Melanocyte of skin (primary cell): ENCODE measurements around a stretch of chr13.

GRCh38 chr13:32889667-32890002, 126.6 kb upstream of the KL start:
- CAGE, long polyA plus RNA, 2 experiments = no peak in any of the 2 experiments

- CAGE, long polyA plus RNA, 2 experiments = no peak in any of the 2 experiments
These were observed 94.7 kb downstream of the KL start for GRCh38 chr13:33110911-33111243.

GRCh38 chr13:33199144-33199369, 86.5 kb downstream of the STARD13 start:
- CAGE, long polyA plus RNA, 2 experiments = no peak in any of the 2 experiments

DNA sequence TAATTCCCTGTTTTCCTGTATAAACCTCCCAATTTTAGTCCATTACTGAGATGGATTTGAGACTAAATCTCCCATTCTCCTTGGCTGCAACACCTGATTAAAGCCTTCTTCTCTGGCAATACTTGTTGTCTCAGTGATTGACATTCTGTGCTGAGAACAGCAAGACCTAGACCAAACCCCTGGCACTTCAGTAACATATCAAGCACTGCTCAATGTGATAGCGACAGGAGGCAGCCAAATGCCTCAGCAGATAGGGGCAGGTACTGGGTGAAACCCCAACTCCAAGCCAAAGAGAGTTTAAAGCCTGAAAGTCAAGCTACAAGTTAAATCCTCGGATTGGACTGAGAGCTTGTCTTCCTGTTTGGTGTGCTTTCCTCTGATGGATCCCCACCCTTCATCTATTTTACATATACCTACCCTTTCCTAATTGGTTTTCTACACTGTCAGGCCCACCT, 52.7 kb downstream of the STARD13 start:
- CAGE, long polyA plus RNA, 2 experiments = no peak in any of the 2 experiments

GRCh38 chr13:33251956-33252624, 33.5 kb downstream of the STARD13 start:
- CAGE, long polyA plus RNA, 2 experiments = no peak in any of the 2 experiments

GRCh38 chr13:33279771-33280255, 5.7 kb downstream of the STARD13 start:
- CAGE, long polyA plus RNA, 2 experiments = no peak in any of the 2 experiments

GRCh38 chr13:33282601-33283269, 2.8 kb downstream of the STARD13 start:
- CAGE, long polyA plus RNA, 2 experiments = no peak in any of the 2 experiments

GRCh38 chr13:33743925-33744499, 73.9 kb upstream of the RFC3 start:
- CAGE, long polyA plus RNA, 2 experiments = no peak in any of the 2 experiments

DNA sequence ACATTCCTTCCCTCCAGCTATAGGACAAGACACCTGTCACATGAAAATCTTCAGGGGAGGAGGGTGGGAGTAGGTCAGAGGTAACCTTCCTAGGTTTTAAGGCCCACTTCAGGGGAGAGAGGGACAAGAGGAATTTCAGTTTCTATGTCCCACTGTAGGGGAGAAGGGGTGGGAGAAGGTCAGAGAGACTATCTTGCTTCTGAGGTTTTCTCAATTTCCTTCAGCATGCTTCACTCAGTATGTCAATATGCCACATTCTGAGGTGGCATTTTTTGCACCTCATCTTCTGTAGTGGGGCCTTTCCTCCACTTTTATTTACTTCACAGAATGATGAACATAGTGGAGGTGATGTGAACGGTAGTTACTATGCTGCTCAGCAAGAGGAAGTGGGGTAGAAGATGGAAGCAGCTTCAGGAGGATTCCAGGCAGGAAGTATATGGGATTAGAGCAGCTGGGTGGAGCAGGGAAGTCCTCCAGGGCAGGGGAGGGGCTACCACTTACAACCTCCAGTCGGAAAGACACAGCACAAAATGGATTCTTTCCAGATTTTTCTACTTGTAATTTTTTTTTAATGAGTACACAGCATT, 73.0 kb upstream of the RFC3 start:
- CAGE, long polyA plus RNA, 2 experiments = no peak in any of the 2 experiments

DNA sequence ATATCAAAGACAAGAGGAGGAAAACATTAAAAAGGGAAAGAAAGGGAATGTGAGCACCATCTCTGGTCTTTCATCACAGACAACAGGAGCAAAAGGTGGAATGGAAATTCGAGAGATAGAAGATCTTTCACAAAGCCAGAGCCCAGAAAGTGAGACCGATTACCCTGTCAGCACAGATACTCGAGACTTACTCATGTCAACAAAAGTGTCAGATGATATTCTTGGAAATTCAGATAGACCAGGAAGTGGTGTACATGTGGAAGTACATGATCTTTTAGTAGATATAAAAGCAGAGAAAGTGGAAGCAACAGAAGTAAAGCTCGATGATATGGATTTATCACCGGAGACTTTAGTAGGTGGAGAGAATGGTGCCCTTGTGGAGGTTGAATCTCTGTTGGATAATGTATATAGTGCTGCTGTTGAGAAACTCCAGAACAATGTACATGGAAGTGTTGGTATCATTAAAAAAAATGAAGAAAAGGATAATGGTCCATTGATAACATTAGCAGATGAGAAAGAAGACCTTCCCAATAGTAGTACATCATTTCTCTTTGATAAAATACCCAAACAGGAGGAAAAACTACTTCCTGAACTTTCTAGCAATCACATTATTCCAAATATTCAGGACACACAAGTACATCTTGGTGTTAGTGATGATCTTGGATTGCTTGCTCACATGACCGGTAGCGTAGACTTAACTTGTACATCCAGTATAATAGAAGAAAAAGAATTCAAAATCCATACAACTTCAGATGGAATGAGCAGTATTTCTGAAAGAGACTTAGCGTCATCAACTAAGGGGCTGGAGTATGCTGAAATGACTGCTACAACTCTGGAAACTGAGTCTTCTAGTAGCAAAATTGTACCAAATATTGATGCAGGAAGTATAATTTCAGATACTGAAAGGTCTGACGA, 217.2 kb downstream of the NBEA start:
- CAGE, long polyA plus RNA, 2 experiments = no peak in any of the 2 experiments

GRCh38 chr13:35471647-35472755, 4.5 kb downstream of the MAB21L1 start:
- CAGE, long polyA plus RNA, 2 experiments = no peak in any of the 2 experiments

DNA sequence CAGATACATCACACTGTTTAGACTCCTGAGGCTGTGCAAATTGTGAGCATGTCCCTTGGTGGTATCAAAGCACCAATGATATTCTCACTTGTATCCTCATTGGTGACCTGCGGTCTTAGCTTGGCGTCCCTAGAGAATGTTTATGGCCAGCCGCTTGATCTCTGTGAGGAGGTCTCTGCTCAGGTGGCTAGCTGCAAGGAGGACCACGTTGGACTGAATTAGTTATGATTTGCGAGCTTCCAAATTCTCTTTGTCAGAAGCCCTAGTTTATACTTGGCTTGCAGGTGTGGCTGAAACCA, 283.7 kb upstream of the MAB21L1 start:
- CAGE, long polyA plus RNA, 2 experiments = no peak in any of the 2 experiments

DNA sequence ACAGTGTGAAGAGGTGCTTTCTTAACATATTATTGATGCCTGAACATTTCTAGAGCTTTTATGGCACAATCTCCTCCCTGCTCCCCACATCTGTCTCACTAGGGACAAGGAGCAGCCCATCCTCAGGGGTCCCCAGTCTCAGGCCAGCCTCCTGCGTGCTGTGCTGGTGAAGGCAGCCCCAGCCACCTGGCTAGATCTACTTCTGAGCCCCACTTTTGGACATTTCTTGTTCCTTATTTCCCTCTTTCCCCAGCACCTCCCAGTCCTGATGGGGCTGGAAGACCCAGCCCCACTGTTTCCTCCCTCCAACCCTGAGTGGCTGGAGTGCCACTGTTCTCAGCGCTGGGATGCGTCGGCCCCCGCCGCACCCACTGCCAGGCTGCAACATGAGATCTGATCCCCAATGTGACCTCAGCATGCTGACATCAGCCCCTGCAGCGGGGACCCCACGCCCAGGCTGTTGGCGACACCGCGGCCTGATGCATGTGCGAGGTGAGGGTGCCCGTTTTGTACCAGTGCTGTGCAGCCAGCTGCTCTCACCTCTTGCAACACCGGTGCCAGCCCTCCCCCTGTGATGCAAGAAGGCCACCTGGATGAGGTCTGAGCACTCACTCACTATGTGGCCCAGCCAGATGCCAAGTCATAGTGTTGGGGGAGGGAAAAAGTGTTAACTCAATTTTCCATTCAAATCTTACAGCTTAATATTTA, 143.2 kb downstream of the DCLK1 start:
- CAGE, long polyA plus RNA, 2 experiments = no peak in any of the 2 experiments

DNA sequence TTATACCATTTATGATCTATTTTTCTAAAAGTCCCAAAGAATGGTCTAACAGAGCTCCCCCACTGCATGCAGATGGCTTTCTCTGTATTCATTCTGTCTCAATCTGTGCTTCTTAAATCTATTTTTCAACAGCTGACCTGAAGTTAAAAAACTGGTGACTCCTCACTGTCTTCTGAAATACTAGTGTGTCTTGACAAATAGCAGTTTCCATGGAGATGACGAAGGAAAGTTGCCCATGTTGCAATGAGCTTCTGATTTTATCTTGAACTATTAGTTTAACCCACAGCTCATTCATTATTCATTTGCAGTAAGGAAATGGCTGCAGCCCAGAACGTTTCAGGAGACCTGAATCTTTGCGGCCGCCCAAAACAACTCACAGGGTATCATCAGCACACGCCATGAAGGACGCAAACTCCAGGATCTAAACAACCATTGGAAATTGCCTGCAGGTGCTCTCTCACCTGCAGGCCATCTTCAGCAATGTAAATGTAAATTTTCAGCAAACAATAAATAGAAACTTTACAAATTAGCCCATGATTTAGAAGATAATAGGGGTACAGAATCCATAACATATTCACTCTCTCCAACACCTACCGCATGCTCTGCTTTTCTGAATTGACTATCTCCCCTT, 142.5 kb downstream of the DCLK1 start:
- CAGE, long polyA plus RNA, 2 experiments = no peak in any of the 2 experiments

- CAGE, long polyA plus RNA, 2 experiments = no peak in any of the 2 experiments
These were observed 100.4 kb downstream of the DCLK1 start for GRCh38 chr13:36030721-36031223.

DNA sequence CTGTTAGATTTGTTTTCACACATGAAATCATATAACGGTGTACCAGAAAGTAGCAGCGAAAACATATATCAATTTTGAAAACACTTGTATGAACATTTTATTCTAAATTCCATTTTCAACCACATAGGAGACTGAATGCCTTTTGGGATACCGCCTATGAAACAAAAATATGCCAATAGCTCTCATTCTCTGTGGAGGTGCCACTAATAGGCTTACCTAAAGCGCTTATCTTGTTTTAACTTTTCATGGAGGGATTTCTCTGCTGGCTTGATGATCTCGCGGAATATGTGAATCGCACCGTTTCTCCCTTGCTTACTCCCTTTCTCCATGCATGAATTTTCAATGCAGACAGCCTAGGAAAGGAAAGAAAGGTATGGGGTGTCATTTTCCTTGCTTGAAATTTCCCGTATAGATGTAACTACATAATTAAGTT, 18.2 kb downstream of the POSTN start:
- CAGE, long polyA plus RNA, 2 experiments = no peak in any of the 2 experiments

GRCh38 chr13:38784372-38785073, 97.6 kb downstream of the FREM2 start:
- CAGE, long polyA plus RNA, 2 experiments = no peak in any of the 2 experiments

- CAGE, long polyA plus RNA, 2 experiments = no peak in any of the 2 experiments
These were observed 9.9 kb downstream of the NHLRC3 start for GRCh38 chr13:39047950-39048766.

DNA sequence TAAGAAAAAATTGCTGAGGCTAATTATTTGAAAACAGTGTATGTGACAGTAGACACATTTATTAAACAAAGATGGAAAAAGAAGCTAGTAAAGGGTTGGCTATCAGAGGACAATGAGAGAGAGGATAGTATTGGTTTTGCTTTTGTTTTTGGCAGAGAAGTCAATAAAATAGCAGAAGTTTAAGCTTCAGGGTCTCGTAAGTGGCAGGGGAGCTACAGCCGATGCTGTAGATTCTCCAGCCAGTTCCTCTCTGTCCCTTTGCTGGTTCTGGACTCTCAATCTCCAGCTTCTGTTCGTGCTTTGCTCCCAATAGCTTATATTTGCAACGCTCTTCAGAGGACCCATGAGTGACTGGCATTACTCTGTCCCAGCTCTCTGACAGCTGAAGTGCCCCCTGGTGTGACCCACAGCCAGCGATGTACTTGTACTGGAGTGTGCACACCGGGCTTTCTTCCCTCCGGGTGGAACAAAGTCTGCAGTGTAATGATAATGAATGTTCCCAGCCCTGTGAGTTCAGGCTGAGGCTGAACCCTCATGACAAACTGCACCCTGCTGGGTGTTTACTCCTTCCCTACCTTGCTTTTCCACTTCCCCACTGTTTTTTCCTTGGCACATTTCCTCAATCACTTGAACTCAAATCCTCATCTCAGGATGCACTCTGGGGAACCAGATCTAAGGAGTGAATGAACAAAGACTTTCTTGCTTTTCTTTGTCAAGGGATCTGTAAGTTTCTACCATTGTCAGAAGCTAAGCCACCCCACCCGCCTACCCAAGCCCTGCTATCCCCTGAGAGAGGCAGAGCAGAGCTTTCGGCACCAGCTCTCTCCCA, 254.8 kb downstream of the LHFPL6 start:
- CAGE, long polyA plus RNA, 2 experiments = no peak in any of the 2 experiments

- CAGE, long polyA plus RNA, 2 experiments = no peak in any of the 2 experiments
These were observed 695 bp downstream of the LHFPL6 start for GRCh38 chr13:39601956-39603039.